Type B pancreatic cell (in vitro differentiated cells): ENCODE results near the genes NUDCD3 and IGFBP1.

DNA sequence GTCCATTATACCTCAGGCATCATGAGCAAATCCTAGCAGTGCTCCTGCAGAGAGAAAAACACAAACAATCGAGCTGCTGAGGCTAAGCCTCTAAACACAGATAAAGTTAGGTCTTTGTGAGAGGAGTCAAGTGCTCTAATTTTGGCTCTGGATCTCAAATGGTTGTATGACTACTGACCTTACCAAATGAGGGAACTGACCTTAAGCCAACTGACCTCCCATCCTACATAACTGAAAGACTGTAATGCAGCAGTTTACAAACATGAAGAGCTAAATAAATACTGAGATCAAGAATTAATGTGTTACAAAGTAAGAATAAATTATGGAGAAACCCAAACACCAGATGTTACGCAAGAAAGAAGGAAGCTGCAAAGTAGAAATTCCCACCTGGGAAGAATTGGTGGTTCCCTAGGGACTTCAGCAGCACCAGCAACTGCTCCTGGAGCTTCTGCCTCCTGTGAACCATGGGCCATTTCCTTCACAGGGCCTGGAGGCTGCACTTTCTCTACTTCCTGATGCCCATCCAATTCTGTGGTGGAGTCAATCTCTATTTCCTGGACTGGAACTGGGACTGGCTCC, 5.8 kb downstream of the NUDCD3 start:
- PRO-cap: no peak

DNA sequence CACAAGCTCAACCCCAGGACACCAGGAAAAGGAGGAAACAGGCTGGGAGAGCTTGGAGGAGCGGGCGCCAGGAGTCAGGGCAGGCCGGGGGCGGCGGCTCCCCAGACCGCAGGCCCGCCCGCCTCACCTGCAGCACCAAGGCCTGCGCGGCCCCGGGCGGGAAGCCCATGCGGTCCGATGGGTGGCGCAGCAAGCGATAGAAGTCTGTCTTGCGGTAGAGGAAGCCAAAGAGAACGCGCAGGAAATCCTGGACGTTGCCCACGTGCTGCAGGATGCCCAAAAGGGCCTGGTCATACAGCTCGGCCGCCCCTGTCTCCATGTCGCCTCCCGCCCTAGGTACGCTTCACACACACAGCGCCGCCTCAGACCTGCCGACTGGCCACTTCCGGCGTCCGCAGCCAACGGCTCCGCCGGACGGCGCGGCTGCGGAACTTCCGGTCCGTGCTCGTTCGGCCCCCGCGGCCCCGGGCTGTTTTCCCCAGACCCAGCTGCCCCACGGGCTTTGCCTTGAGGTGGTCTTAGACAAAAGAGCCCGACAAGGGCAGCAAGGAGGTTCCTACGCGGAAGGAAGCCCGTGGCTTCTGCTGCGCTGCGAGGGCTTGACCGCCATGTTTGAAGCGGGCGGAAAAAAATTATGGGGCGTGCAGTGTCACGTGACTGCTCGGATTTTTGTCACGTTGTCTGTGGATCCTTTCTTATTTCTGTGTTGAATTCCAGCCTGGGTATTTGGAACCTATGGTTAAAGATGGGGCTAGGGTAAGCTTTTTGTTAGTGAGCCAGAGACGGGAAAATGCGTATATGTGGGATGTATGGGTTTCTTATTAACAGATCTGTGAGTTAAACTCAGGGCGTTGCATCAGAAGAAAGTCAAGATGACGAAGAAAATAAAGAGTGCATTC, at the start of gene NUDCD3:
NUDCD3 (minus strand) TSS at position 377 of the 899 bp plus-strand sequence.
- PRO-cap: bidirectional peak, plus-strand start at position 382 of the sequence, minus-strand start at position 377 of the sequence; bidirectional peak, plus-strand start at position 726 of the sequence, minus-strand start at position 610 of the sequence

- PRO-cap: unidirectional peak, plus-strand start at chr7:44639443
Observed at GRCh38 chr7:44639037-44639588, 32.7 kb downstream of the OGDH start.

DNA sequence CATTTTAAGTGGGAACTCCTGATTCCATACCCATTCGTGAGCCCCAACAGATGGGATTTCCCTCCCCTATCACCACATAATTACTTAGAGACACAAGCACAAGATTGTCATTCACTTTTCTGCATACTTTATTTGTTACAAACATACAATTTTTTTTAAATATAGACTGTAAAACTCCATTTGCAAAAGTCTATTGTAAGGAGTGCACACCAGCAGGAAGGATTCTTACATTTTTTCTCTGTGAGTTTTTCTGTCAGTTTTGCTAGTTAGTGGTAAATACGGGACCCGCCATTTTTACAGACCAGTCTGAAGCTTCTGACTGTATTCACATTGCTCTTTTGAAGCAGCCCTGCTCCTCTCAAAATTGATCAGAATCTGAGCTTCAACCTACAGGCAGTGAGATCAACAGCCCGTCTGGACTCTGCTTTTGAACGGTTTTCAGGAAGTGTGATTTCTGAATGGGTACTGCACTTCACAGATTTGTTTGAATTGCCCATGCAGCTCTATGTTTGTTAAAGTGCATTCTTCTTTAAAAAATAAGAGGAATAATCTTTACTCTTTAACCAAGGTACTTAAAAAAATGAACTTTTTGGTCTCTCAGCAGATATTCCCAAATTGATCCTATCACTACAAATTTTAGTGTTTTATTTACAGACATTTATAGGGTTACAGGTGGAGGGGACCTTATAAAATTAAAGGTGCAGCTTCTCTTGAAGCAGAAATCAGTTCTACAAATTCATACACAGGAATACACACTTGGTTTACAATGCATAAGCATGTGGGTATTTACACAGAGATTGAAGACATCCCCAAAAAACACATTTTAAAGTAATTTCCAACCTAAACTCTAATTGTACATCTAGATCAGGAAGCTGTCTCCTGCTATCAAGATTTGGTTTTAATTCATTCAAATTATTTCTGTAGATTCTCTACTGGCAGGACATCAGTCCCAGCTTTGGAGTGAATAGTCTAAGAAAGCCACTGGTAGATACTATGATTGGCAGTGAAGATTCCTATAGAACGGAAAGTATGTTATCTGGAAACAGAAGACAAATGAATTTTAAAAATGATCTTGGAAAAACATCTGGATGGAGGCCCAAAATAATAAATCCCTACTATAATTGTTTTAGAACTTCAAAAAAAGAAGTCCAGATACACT, 8.8 kb downstream of the PURB start:
- PRO-cap: no peak

GRCh38 chr7:44884246-44885326, 744 bp downstream of the PURB start:
- PRO-cap: bidirectional peak, plus-strand start at chr7:44884647, minus-strand start at chr7:44884477; bidirectional peak, plus-strand start at chr7:44885097, minus-strand start at chr7:44885027

DNA sequence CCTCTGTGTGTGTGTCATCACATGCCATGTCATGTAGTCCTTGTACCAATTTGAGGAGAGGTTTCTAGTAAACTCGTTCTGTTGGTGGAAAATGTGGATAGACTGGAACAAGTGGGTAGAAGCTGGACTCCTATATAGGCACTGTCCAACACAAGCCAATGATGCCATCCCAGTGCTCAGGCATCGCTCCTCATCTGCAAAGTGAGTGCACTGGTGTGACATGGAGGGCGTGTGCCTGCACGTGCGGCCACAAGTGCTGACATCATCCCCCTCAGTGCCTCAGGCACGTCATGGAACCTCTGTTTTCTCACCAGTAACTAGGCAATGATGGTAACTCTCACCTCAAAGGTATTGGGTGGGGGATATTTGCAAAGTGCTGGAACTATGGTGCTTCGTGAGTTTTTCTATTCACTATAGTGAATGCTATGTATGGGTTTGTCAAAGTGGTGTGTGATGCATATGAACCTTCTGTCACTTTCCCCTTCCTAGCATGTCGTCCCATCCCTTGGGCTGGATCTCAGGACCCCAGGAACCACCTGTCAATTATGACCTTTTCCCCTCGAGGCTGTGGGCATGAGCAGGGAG, 19.2 kb downstream of the MYO1G start:
- PRO-cap: no peak

DNA sequence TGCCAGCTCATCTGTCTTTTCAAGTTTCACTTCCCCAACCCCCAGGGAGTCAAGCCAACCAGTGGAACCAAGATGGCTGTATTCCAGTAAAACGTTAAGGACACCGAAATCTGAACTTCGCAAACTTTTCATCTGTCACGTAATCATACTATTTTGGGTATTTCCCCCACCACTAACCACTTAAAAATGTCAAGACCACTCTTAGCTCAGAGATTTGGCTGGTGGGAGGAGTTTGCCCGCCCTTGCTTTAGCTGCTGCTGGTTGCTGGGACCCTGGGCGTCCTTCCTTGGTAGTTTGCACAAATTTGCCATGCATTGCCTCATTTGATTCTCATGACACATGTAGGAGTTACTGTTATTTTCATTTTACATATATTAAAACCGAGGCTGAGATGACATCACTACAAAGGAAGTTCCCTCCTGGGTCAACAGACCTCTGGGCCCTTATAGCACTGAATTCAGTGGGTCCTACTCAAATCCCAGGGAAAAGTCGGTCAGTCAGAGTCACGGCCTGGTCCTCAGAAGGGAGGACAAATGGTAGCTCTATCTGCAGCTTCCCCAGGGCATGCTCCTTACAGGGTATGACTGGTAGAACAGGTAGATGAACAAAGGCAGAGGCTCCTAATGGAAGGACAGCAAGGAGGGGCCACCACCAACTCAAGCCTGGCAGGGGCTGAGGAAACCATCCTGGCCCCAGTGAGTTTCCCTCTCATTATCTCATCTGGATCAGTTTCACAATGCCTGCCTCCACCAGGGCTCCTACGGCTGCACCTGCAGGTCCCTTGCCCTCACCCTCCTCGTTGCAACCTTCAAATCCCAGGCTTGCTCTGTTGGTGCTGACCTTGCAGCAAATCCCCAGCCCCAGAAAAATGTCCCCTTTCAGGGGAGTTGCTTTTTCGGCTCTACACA, 2.0 kb upstream of the MYO1G start:
- PRO-cap: no peak

DNA sequence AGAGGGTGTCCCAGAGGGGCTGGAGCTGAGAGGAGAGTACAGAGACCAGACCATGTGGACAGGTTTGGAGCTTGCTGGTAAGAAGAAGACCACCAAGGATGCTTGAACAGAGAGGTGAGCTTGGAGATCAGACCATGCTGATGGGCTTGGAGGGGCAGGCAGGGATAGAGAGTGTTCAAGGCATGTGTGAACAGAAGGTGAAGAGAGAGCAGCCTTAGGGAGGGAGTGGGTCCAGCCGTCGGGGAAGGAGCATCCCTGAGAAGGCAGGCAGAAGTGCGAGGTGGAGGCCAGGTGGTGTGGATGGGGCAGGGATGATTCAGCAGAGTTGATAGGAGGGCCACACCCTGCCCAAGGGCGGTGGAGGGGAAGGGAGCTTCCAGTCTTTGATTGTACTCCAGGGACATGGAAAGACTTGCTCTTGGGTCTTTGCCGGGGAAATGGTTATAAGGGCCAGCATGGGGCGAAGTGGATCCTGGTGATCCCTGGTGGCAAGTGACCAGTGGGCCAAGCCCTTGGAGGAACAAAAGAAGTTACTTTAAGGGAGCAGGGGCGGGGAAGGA, 83.6 kb downstream of the RAMP3 start:
- PRO-cap: no peak

DNA sequence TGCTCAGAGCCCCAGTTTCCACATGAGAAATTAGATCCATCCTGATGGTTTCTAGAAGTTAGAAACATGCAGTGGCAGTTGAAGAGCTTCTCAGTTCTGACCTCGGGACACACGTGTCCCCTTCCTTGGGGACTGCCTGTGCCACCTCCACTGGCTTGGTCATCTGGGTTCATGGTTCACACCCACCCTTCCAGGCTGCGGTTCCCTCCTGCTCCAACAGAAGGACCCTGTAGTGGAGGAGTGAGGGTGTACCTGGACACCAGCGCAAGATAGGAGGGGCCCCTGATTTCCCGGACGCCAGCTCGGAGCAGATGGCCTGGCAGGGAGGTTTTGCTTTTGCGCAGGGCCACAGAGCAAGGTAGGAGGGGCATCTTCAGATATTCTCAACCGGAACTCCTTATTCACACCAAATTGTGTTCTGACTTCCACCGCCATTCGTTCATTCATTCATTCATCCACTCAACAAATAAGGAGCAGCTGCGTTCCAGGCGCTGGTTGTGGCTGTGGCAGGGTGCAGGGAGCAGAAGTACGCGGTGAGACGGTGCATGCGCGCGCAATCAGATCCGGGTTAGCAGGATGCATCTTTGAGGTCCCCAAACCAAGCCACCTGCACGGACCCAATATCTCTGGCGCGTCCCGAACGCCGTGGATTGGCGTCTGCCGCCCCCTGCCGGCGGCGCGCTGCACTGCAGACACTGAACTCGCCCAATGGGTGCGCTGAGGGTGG, 102.1 kb downstream of the RAMP3 start:
- PRO-cap: no peak

GRCh38 chr7:45701645-45702261, 127.6 kb downstream of the ADCY1 start:
- PRO-cap: no peak

DNA sequence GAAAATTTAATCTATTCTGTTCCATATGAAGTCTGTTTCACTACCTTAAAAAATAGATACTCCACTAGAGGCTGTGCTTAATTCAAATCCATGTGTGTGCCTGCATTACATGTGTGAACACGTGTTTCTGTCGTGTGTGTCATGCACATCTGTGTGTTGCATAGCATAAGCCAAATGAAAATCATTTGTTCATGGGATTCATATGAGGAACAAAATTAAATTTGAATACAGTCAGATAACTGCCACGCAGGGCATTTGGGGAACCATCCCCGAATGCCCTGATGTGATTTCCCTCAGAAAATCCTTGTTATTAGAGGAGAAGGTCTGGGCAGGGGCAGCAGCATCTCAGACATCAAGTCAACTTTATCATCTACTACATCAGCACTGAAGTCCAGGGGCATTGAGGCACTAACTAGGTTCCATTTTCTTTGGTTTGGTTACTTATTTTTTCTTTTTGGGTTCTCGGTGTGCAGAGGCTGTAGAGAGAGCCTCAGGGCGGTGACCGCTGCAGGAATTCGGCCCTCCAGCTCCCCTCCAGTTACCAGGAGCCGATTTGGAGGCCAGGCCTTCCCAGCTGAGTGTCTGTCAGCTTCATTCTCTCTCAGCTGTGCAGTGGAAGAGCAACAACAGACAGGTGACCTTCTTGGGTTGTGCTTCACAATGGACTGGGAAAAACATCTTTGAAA, 145.5 kb downstream of the ADCY1 start:
- PRO-cap: no peak

DNA sequence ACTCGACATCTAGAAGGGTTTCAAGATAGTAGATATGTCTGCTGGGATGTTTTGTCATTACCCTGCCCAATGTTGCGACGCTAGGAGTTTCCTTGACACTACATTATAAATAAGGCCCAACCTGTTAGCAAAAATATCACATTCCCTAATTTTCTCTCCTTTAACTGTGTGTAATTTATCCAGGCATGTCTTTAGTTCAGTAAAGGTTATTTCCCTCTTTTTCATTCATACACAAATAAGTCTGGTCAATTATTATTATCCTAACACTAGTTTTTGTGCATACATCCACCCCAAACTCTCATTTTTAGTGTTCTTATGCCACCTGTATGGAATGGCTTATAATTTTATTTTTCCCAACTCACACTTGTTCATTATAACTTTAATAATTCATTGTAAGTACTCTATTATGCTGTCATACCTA, 145.3 kb downstream of the CCDC201 start:
- PRO-cap: no peak

DNA sequence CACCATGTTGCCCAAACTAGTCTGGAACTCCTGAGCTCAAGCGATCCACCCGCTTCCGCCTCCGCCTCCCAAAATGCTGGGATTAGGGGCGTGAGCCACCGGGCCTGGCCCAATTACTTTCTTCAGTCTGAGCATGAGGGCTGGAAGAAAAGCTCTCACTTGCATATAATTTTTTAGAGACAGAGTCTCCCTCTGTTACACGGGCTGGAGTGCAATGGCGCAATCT, 105.2 kb downstream of the CCDC201 start:
- PRO-cap: no peak

- PRO-cap: no peak
Observed at GRCh38 chr7:45888035-45888845, at the start of gene IGFBP1. Gene IGFBP1, plus strand, starts transcription at chr7:45888488.

DNA sequence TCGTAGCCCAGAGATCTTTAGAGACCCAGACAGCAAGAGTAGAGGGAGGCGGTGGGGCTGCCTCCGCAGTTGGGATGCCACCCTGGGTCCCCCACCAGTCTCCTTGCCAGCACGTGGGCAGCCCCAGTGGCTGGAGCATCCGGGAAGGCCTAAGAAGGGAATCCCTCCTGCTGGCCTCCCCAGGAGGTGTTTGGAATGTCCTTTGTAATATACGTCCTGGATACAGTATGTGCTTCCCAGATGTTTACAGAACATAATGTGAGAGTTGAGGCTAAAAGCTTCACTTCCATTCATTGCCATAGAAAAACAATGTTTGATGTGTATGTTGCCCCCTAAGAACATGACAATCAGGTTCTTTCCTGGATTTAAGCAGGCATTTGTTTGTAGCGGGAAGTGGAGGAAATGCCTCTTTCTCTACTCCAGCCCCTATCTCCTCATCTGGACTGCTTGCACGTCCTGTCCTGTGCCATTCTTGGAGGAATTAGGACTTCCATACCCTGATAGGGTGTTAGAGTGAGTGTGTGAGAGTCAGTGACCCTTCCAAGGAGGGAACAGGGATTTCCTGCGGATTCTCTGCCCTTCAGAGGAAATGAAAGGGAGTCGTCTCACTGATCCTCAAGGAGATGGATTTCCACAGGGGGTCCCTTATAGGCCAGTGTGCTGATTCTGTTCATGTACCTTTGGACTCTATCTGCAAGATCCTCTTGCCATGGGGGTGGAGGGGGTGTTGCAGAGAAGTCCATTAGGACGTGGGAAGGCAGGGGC, 1.2 kb downstream of the IGFBP1 start:
- PRO-cap: no peak

DNA sequence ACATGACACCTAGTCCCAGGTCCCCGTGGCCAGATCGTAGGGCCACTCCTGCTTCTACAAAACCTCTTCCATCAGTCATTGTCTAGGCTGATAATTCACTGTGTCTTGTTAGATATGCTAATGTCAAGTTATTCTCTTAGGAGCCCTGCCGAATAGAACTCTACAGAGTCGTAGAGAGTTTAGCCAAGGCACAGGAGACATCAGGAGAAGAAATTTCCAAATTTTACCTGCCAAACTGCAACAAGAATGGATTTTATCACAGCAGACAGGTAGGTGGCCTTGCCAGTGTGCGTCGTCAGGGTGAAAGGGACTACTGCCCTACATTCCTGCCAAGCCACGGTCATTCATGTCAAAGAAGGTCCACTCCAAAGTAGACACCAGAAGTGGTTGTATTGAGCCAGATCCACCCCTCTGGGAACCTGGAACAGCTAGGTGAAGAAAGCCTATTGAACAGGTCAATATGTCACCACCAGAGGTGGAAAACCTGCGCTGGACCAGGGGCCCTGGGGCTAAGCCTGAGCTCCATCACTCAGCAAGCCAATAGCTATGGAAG, 3.6 kb downstream of the IGFBP1 start:
- PRO-cap: no peak

GRCh38 chr7:46603712-46604483, 682.8 kb upstream of the IGFBP3 start:
- PRO-cap: no peak

DNA sequence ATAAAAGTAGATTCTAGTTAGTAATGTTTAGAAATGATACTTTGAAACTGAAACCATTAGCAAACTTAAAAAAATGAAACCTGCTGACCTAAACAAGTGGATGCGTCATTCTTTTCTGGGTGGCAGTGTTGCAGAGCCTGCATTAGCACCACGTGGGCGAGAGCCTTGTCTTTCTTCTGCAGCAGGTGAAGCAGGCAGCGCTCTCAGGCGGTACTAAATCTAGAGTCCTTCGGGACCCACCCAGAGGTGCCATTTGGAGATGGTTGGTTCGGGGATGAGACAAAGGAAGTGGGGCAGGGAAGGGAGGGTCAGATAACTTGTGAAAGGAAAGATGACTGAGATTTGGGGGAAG, 759.1 kb upstream of the IGFBP3 start:
- PRO-cap: no peak

GRCh38 chr7:46801823-46802280, 780.1 kb downstream of the TNS3 start:
- PRO-cap: no peak

DNA sequence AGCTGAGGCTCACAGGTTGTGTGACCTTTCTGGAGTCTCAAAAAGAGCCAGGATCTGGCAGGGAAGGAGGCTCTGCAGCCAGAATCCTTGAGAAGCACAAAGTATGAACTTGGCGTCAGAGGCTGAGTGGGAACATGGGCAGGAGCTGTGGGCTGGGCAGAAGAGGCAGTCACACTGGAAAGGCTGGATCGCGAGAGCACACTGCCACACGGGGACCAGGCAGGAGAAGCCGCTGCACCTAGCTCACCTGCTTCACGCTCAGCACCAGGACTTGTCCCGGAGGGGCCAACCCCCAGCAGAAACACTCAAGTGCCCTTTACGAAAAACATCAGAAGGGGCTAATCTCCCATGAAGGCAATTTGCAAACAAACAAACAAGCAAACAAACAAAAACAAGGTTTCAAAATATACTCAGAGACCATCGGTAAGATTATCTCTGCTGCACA, 534.9 kb downstream of the TNS3 start:
- PRO-cap: no peak